Heart (tissue), 3 donors: Measurements from ENCODE around the genes GCC1 and FLNC.

DNA sequence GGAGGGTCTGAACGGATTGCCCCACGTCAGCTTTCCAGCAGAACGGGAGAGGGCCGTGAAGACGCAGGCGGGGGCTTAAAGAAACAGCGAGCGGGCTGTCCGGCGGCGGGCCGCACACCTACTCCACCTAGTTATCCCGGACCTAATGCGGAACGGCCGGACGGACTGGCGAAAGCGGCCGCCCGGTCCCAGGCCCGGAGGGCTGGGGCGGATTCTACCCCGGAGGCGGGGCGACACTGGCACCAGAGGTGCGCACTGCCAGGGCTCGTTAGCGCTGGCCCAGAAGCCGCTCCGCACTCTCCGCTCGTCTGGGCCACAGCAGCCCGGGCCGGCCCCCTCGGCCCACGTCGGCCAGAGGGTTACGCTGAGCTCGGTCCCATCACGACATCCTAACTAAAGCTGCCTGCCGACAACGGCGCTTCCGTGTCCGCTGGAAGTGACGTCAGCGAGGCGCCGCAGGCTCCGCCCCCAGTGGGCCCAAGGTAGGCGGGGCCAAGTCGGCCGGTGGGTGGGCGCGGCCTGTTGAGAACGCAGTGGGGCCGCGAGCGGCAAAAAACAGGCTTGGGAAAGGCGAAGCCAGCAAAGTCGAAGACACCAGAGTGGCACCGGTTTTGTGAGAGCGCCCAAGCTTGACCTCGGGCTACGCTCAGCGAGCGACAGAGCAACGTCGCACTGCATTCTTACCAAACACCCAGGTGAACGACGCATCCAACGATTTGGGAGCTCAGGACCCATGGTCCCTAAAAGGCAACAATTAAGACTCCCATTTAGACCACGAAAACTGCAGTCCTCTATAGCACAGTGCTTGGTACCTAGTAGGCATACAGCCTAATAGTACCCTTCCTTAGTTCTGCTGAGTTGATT is at the start of gene GCC1:
TSS of gene GCC1 (minus strand) at position 414 of the 864 bp plus-strand sequence.
- RAMPAGE, long total RNA, 2 experiments: no peak in any of the 2 experiments

- RAMPAGE, long total RNA, 2 experiments: no peak in any of the 2 experiments
These were observed 765 bp upstream of the FSCN3 start for GRCh38 chr7:127592462-127593479.

- RAMPAGE, long total RNA, 2 experiments: no peak in any of the 2 experiments
These were observed 51.1 kb downstream of the SND1 start for GRCh38 chr7:127703113-127703474.

- RAMPAGE, long total RNA, 2 experiments: no peak in any of the 2 experiments
These were observed 97.3 kb downstream of the LRRC4 start for GRCh38 chr7:127933491-127934732.

DNA sequence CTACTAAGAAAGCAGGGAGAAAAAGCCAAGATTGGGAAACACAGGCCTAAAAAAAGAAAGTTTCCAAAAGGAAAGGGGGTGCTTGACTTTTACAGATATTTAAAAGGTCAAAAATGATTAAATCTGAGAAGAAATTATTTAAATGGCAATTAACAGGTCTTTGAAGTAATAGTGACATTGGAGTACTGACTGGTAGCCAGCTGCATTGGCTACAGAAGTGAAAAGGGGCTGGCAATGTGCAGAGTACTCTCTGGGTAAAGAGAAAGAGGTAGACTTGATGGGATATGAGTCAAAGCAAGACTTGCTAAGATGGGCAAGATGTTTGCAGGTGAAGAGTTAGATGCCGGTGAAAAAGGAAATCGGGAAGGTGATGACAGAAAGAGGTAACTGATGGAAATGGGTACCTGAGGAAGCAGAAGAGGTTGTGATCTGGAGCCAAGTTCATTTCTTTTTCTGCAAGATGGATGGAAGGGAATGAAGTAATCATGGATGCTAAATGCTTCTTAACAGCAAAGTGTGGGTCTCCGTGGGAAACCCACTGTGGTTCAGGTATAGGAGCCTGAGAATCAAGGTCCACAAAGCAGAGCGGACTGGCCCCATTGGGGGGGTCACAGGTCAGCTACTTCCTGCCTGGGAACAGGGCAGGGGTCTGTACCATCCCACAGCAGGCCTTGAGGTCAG is 33.7 kb upstream of the LRRC4 start:
- RAMPAGE, long total RNA, 2 experiments: no peak in any of the 2 experiments

DNA sequence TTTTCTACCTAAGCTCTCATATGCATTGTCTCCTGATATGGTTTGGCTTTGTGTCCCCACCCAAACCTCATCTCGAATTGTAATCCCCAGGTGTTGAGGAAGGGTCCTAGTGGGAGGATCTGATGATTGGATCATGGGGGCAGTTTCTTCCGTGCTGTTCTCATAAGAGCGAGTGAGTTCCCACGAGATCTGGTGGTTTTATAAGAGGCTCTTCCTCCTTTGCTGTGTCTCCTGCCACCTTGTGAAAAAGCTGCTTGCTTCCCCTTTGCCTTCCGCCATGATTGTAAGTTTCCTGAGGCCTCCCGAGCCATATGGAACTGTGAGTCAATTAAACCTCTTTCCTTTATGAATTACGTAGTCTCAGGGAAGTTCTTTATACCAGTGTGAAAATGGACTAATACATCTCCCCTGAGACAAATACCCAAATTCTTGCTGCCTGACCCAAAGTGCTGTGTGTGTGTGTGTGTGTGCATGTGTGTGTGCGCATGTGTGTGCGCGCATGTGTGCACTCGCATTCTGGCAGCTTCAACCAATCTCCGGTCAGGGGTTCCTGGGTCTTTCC is 98.0 kb upstream of the LRRC4 start:
- RAMPAGE, long total RNA, 2 experiments: no peak in any of the 2 experiments

- RAMPAGE, long total RNA, 2 experiments: no peak in any of the 2 experiments
These were observed 1.9 kb downstream of the HILPDA start for GRCh38 chr7:128457489-128457986.

DNA sequence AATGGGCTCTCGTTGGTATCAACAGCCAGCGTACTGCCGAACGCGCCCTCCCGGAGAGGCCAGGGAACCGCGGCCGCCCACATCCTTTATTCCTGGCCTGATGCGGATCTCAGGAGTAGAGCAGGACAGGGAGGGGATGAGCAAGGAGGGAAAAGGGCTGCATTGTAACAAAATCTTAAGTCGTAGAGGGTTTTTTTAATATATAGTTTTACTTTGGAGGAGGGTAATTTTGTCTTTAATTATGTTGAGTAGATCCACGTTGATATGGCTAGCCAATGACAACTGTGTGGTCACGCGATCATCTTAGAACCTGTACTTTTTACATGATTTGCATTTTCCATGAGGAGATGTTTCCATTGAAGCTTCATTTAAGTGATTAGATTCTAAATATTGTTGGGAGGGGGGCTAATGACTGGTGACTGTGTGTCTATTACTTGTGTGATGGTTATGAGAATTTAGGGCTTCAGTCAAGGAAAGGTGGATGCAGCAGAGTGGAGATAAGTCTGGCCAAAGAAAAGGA is 695 bp downstream of the METTL2B start:
- RAMPAGE, long total RNA, 2 experiments: no peak in any of the 2 experiments

DNA sequence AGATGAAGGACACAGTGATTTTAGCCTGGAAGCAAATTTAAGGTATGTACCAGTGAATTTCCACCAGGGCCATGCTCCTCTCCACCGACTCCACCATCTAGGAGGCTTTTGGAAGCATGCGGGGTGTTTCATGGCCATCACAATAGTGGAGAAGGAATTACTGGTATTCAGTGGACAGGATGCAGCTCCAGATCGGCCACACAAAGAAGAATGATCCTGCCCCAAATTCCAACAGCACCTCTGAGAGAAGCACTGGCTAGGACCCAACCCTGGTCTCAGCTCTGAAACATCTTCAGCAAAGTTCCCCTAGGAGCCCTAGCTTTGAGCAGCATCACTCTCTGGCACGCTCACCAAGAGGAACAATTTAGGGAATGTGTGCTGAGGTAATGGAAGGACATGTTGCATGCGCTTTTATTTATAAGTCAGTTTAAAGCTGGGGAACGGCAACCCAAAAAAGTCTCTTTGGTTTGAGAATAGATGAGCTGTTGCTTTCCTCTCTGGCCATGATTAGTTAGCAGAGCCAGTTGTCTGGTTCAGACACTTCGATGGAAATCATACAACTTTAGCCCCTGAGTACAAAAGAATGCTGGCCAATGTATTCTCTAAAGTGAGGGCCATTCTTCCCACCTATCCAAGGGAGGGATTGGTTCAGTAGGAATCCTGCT is 5.6 kb upstream of the OPN1SW start:
- RAMPAGE, long total RNA, 2 experiments: no peak in any of the 2 experiments

DNA sequence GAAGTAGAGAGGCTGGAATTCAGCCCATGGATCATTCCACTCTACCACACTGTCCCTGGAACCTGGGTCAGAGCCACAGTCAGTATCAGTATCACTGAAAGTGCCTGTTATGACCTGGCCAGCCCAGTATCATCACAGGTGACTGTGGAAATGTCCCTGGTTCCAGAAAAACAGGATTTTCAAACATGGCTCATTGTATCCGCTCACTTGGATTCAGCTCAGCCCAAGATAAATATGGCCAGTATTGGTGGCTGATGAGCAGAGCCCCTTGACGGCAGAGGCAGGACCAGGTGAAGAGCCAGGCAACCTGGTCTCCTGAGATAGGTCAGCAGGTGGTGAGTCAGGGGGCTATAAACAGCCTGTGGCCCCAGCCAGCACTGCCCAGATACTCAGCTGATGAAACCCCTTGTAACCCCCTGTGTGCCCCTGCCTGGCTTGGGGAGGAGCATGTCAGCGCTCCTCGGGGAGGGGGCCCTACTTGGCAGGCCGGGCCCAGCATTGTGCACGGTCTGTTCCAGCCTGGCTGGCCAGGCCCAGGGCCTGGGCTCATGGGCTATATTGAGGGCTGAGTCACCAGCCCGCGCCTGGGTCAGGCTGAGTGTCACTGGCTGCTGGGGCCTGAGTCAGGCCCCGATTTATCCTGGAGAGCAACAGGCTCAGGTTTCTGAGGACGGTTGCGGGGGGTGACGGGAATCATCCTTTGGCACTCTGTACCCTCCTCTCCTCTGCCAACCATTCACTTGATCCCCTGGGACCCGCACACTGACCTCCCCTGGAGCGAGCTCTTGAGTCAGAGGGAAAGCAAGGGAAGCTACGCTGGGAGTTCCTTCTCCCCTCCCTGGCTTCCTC is 2.9 kb upstream of the FLNC start:
- RAMPAGE, long total RNA, 2 experiments: no peak in any of the 2 experiments

DNA sequence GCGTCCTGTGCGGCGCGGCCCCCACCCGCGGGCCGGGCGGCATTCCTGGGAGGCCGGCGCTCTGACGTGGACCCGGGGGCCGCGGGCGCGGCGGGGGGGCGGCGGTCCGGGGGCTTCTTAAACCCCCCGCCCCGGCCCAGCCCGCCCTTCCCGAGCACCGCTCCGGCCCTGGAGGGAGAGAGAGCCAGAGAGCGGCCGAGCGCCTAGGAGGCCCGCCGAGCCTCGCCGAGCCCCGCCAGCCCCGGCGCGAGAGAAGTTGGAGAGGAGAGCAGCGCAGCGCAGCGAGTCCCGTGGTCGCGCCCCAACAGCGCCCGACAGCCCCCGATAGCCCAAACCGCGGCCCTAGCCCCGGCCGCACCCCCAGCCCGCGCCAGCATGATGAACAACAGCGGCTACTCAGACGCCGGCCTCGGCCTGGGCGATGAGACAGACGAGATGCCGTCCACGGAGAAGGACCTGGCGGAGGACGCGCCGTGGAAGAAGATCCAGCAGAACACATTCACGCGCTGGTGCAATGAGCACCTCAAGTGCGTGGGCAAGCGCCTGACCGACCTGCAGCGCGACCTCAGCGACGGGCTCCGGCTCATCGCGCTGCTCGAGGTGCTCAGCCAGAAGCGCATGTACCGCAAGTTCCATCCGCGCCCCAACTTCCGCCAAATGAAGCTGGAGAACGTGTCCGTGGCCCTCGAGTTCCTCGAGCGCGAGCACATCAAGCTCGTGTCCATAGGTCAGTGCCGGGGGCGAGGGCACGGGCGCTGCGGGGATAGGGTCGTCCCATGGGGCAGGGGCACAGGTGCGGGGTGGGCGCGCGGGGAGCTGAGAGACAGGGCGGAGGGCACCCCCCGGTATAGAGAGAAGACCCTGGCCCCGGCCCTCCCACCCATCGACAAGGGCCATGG is at the start of gene FLNC:
TSS of gene FLNC (plus strand) at position 144 of the 899 bp plus-strand sequence.
- RAMPAGE, long total RNA, 2 experiments: start-site peak on the plus strand in 1 of 2 experiments, centred at position 157 of the sequence, 3,539 reads per replicate

DNA sequence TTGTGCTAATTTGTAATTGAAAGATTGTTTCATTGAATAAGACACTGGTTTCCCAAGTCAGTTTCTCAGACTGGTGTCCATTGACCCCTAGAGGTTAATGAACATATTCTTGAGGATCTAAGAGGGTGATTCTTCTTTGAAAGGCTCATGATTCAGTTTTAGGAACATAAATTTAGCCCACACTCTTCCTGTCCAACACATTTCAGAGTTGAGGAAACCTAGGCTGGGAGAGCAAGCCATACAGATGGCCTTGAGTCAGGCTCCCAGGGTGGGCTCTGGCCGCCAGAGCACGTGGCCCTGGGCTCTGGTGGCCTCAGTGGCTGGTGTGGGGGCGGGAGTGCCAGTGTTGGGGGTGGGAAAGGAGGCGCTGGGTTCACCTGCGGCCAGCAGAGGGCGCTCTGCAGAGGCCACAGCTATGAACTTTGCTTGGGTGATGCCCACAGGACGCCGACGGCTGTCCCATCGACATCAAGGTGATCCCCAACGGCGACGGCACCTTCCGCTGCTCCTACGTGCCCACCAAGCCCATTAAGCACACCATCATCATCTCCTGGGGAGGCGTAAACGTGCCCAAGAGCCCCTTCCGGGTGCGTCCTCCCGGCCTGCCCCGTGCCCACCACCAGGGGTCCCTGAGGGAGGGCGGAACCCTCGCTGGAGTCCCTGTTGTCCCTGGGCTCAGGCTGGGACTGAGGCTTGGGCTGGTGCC is 11.7 kb downstream of the FLNC start:
- RAMPAGE, long total RNA, 2 experiments: no peak in any of the 2 experiments

- RAMPAGE, long total RNA, 2 experiments: no peak in any of the 2 experiments
These were observed 6.3 kb upstream of the ATP6V1F start for GRCh38 chr7:128856520-128856668.

GRCh38 chr7:128867263-128867718 is 1.2 kb downstream of the ATP6V1FNB start:
- RAMPAGE, long total RNA, 2 experiments: no peak in any of the 2 experiments

- RAMPAGE, long total RNA, 2 experiments: no peak in any of the 2 experiments
These were observed 19.2 kb upstream of the SMO start for GRCh38 chr7:129169115-129169657.

DNA sequence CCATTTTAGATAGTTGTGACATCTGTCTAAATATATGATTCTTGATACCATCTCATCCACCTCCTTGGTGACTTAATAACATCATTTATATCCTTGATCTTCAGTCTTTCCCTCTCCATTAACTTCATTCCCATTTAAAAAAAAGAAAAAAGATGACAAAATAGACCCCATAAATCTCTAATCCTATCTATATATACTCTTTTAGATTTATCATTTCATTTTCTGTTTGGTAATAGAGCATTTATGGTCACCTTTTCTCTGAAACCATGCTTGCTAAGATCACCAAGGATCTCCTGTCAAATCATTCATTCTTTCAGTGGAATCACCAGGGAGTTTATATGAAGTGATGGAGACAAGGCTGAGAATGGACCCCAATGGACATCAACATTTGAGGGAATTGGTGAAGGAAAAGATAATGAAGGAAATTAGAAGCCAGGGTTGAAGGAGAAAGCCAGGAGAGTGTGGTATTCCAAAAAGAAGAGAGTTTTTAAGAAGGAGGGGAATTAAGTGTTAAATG is 85.3 kb downstream of the AHCYL2 start:
- RAMPAGE, long total RNA, 2 experiments: no peak in any of the 2 experiments

DNA sequence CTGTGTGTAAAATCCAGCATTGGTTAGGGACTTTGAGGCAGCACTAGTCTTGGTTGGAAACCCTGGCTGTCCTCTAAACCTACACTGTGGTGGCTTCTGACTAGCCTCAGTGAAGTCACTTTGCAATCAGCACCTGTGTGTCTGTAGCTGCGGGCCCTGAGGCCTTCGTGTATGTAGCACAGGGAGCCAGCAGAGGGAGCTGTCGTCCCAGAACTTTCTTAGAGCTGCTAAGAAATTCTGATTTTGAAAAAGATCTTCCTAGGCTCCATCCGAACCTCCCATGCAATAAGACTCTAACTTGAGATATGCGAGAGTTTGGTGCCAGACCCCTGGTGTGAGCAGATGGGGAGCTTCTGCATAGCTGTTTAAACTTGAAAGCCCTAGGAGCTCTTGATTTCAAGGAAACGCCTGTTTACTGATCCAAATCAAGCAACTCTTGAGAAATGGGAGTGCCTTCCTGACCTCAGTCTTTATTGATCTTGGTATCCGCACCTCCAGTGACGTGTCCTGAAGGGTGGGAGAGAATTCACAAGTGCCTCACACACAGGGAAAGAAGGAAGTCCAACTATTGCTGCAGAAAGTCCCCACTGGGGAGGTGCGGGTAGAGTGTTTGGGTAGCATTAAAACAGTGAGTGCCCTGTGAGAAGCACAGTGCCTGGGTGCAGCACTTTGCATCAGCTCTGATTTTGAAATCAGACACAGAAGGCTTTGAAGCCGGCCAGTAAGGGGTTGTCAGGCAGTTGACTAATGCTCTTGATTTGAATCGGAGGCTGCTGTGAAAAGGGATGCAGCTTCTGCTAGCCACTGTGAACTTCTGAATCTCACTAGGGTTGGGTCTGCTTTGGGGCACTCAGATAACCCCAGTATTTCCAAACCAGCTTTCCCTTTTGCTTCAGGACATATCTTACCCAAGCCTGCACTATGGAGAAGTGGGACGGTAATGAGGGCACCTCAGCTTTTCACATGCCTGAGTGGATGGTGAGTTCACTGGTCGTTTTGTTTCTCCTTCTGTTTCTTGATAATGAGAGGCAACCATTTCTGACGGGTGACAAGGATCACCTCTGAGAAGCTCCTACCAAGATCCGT is 66.3 kb upstream of the STRIP2 start:
- RAMPAGE, long total RNA, 2 experiments: no peak in any of the 2 experiments

DNA sequence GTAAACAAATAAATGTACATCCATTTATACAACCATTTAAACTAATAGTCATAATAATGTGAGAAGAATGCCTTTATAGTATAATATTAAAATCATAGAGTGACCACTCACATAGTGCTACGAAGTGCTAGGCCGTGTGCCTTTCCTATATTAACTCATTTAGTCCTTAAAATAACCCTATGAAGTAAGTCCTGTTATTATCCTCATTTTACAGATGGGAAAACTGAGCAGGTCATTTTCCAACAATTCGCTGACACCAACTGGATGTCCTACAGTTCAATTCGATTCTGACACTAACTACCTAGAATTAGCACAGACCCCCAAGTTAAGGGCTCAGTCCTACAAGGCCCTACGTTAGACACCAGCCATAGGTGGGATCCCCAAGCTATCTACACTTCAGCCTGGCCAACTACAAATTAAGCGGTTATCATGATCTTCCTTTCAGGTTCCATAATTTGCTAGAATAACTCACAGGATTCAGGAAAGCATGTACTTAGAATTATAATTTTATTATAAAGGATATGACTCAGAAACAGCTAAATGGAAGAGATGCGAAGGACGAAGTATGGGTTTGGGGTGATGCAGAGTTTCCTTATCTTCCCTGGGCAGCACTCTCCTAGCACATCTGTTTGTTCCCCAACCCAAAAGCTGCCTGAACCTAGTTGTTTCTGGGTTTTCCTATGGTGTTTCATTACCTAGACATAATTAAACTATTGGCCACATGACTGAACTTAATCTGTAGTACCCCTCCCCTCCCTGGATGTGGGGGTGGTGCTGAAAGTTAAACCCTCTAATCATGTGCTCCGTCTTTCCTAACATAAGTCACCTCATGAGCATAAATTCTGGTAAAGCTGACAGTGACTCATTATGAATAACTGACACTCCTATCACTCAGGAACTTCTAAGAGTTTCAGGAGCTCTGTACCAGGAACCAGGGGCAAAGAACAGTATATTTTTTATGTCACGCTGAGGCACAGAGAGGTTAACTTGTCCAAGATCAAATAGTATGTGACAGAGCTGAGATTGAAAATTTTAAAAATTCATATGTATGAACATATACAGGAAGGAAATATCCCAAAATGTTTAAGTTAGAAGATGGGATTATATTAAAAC is 4.5 kb downstream of the STRIP2 start:
- RAMPAGE, long total RNA, 2 experiments: no peak in any of the 2 experiments

- RAMPAGE, long total RNA, 2 experiments: no peak in any of the 2 experiments
These were observed 28.7 kb downstream of the NRF1 start for GRCh38 chr7:129640275-129640607.

GRCh38 chr7:129705464-129705953 is 94.0 kb downstream of the NRF1 start:
- RAMPAGE, long total RNA, 2 experiments: no peak in any of the 2 experiments